Temporal lobe (tissue), 2 donors: ENCODE measurements around a stretch of chr13.

- RAMPAGE, long total RNA, result no peak
Measured at GRCh38 chr13:50126869-50127867, 111.9 kb downstream of the KCNRG start.

DNA sequence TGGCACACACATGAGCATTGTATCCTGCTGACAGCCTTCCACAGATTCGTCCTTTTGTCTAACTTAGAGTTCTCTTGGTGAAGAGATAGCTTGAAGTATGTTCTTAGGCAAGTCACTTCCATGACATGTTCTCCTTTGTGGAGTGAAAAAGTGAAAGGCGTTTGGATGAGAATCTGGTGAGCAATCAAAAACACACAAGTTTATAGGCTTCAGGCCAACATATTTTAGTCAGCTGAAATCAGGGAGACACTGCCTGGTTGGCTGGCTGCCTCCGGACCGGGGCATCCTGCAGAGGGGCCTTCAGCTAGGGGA, 193.1 kb downstream of the KCNRG start:
- RAMPAGE, long total RNA, result no peak

DNA sequence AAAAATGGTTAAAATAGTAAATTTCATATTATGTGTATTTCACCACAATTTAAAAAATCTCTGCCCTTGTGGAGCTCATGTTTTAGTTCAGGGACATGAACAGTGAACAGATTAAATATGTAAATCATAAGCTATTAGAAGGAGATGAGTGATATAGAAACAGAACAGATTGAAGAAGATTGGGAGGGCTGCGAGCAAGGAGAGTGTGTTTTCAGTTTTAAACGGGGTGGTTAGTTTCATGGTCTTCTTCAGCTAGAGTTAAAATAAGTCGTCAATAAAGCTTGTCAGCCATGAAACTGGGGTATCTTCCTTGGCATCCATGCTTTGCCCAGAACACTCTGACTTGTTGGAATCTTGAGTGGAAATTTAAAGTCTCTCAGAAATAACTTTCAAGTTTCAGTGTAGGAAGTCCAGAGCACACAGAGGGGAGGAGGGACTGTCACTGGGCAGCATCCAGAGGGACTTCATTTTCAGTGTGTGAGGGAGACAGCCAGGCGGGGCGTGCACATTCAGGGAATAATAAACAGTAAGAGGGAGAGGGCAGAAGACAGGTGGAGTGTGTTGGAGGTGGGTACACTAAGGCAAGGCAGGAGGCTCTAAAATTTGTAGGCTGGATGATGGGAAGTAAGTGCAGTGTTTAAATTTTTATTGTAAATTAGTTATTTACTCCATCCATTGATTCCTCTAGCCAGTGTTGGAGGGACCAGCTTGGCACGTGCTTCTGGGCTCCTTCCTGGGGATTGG, 355.5 kb downstream of the KCNRG start:
- RAMPAGE, long total RNA, result no peak

- RAMPAGE, long total RNA, result no peak
Measured at GRCh38 chr13:50411407-50411942, 396.2 kb downstream of the KCNRG start.

DNA sequence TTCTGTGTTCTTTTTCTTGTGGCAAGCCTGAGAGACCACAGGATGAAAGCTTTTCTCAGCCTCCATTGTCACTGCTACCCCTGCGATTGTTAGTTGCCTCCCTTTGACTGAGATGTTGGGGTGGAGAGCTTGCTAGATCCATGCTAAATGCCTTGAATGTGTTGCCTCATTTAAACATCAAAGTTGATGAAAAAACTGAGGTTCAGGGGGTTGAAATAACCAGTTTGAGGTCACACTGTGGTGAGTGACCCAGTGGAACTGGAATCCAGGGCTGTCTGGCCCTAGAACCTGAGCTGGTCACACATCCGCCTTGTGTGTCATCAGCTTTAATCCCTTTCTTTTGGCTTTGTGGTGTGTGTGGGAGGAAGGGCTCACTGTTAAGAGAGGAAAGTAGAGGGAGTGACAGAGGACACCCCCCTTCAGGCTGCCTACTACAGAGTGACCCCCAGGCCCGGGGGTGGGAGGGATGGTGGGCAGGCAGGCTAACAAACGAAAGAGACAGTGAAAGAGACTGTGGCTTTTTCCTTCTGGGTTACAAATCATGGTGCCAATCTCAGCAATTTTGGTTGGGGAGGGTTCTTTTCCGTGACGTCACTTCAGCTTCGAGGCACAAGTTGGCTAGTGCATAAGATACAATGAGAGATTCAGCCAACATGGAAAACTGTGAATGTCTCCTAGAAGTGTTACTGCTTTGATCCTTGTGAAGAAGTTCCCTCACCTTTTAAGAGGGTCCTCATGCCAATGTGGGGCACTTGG, 165.0 kb downstream of the DLEU7 start:
- RAMPAGE, long total RNA, result no peak

- RAMPAGE, long total RNA, result no peak
Measured at GRCh38 chr13:50981905-50982371, 72.3 kb downstream of the RNASEH2B start.

- RAMPAGE, long total RNA, result no peak
Measured at GRCh38 chr13:51134690-51135401, 23.8 kb upstream of the C13orf42 start.

DNA sequence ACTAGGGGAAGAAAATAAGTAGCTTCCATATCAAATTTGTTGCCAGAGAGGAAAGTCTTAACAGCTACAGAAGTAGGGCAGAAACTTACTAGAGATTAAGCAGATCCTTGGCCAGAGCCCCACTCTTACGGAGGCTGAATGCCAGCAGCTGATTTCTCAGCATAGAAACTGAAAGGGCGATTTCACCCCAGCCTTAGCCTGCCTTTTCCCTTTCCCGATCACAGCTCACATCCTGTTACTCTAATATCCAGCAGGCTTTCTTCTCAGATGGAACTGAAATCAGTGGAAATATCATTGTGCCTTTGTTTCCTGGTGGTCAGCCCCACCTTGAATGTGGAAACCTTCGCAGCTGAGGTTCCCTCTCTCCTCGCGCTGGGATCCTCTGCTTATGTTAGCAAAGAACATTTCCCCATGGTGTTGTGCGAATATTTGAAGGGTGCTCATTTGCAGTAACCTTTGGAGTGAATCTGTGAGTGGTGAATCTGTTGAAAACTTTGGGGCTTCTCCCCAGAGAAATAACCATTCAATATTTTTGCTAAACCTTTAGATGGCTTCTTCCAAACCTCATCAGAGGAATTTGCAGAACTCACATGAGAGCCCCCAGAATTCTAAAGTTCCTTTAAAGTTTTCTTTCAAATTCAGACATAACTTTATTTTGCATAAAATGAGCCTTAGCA, 8.5 kb downstream of the FAM124A start:
- RAMPAGE, long total RNA, result no peak

DNA sequence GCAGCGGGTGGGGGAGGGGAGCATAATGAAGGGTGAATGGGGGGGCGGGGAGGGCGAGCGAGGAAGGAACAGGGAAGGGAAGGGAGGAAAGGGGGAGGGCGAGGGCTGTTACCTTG, 1.1 kb downstream of the INTS6 start:
- RAMPAGE, long total RNA, result no peak

DNA sequence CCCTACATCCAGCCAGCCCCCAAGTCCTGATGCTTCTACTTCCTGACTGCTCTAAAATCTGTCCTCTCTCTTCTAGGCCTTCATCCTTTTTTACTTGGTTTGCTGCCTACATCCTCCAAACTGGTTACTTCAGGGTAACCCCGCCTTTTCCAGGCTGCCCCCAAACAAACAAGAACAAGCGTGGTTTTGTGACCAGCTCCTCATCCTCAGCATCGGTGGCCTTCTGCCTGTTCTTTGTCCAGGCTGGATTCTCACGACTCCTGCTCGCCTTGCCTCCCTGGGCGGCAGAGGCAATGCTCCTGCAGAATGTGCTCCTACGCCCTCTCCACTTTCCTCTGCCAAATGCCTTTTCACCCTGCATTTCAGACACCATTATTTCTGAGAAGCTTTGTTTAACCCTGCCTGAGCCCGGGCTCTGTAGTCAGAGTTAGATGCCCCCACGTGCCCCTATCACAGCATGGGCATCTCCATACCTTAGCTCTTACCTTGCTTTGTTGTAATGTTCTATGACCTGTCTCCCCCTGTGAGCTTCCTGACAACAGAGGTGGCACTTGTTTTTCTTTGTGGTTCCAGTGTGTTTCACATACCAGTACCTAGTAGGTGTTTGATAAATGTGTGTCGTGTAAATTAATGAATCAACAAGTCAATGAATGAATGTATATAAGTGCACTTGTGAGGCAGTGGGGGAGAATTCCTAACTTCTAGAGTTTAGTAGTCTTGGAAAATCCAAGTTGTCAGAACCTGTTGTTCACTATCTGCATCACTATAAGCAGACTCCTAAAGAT, 61.9 kb downstream of the WDFY2 start:
- RAMPAGE, long total RNA, result no peak

DNA sequence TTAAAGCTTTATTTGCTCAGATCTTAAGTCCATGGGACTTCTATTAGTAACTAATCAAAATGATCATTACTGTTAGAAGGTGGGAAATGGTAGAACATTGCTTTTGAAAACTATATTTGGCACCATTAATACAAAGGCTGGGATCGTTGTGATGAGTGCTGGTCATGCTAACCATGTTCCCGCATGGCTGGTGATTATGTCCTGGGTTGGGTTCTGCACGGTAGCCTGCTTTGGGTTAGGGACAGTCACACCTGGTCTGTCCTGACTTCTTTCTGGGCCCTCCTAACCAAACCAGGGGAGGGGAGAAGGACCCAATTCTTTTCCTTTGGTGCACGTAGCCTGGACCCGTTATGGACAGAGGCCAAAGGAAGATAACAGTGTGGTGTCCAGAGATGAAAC, 51.7 kb downstream of the DHRS12 start:
- RAMPAGE, long total RNA, result no peak

DNA sequence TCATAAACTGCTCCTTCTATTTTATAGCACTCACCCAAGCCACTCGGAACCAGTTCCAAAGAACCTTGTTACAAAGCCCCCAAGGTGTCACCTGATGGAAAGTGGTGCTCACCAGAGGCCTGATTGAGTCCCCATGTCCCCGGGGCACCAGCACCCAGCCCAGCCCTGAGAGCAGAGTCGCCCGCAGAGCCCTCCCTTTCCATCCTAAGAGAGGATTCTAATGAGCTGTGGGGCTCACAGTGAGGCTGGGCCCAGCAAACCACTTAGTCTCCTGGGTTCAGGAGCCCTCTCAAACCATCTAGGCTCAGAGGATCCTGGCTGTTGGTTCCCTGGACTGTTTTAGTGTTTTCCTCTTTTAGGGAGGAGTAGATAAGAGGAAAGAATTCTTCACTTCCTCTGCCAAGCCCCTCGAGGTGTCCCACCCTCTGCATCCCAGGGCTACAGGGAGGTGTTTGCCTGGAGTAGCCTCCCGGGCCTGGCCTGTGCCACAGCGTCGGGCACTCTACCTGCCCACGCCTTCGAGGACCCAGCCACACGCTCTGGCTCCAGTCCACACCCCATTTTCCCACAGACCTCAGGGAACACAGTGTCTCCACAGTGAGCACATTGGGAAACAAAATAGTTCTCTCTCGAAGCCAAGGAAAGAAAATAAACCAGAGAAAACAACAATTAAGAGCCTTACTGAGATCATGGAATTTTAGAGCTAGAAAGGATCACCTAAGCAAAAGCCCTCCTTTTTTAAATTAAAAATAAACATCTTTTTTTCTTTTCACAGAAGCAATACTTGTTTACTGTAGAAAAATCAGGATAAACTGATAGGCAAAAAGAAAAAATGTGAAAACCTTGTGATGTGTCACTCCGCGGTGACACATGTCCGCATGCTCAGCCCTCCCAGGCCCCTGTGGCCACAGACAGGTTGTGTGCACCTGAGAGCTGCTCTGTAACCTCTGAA, 34.3 kb downstream of the DHRS12 start:
- RAMPAGE, long total RNA, result no peak

- RAMPAGE, long total RNA, result no peak
Measured at GRCh38 chr13:51800352-51800956, 3.5 kb downstream of the DHRS12 start.

- RAMPAGE, long total RNA, result no peak
Measured at GRCh38 chr13:51802209-51802724, 1.7 kb downstream of the DHRS12 start.

DNA sequence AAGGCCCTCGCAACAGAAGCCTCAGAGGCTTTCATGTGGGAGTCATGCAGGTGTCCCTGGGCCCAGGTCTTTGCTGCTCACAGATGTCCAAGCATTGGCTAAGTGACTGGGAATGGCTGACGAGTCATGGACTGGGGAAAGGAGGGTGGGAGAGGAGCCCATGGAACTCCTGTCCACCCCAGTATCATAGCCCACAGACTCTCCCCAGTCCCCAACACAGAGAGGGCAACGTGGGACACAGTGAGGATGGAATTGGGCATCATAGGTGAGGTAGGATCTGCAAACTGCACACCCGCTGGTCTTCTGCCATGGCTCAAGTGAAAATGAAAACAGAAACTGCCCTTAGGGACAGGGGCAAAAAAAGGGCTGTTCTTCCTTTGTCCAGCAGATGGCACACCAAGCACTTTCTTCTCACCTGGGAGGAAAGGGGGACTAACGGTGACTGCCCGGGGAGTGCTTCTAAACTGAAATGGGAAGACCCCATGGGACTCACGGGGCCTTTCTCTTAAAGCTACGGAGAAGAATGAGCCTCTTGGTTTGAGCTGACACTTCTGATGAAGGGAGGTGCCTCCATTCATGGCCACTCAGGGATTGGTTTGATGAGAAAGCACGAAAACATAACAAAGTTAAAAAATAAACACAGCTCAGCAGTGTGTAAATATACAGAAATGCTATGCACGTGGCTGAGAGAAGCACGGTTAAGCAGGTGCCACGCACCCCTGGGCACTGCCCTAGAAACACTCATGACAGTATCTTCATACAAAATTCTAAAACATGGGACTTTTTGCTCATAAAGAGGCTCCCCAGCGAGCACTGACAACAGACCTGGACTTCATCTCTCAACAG, 11.2 kb upstream of the DHRS12 start:
- RAMPAGE, long total RNA, result no peak

DNA sequence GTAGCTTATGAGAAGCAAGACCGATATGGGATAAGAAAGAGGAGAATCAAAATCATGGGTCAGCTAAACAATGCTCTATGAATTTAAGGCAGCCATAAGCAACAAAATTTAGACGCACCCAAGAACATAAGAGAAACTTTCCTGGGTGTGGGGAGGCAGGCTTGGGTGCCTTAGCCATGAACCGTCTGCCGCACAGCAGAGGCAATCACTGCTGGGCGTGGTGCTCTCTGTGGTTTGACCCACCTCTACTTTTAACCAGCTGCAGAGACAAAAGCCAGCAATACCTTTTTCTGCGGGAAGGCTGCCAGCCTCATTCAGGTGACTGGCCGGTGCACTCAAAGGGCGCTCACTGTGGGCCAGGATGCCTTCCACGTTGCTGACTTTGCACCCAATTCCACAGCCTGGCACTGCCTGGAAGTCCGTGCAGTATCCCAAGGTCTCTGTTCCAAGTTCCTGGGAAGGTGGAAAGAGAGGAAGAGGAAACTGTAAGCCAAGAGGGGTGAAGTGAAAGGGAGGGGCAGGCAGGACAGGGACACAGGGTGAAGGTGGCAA, 69.1 kb downstream of the ATP7B start:
- RAMPAGE, long total RNA, result no peak

DNA sequence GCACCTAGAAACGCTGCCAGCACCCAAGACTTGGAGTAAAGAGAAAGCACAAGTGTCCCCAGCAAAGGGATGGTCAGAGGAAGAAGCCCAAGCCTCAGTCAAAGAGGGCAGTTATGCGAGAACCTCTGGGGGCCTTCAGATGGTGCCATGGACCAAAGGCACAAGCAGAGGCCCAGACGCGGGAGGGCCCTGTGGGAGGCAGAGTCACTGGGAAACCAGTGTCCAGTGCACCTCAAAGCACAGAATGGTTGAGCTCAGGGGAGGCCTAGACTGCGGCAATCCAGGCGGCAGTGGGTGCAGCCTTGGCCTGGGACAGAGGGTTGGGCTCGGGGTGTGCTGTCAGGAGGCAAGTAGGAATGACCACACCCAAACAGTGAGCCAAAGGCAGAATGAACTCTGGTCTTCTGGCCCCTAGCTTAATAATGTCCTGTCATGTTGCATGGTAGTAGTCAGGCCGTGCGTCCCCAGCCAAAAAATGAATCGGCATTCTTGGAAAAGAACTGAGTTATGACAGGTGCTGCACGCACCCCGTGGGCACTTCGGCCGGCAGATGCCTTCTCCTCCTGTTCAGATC, 56.1 kb downstream of the ATP7B start:
- RAMPAGE, long total RNA, result no peak

DNA sequence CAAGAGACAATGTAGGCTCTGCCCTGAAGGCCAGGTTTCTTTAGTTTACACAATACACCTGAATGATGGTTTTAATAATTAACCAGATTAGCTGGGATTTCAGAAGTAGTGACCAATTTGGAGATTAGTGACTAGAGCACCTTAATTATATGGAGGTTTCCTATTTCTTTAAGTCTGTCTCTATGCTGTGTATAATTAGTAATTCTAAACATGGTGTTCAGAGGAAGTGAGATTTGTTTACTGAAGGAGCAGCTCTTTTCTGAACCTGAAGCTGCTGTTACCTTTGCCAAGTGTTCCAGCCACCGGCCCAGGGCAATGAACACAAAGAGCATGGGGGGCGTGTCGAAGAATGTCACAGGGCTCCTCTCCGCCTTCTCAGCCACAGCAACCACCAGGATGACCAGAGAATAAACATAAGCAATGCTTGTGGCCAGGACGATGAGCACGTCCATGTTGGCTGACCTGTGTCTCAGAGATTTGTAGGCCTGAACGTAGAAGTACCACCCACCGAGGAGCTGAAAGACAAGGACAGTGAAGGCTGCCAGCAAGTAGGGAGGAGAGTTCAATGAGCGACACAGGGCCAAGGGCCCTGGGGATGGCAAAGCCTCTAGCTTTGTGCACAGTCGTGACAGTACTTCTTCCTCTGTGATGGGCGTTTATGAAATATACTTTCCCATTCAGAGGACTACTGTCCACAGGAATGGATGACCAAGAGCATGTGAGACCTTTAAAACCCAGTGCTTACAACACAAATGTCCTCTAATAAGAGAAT, 53.0 kb downstream of the ATP7B start:
- RAMPAGE, long total RNA, result no peak

DNA sequence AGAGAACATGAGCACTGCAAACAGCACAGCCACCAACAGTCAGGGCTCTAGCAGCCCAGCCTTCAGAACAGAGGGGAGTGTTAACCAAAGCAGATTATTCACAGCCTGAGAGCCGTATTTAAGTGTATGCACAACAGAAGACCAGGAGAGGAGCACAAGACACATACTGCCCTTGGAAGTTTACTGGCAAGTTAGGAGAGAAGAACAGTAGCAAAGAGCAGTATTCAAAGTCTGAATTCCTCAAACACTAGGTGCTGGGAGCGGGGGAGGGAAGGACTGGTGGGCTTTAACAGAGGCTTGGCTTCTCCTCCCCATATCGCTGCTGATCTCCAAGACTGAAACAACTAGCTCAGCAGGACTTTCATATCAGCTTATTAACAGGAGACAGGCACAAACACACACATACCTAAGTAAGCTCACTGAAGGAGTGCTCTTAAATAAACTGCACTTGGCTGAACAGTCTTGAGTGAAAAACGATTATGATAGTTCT, 12.2 kb downstream of the ATP7B start:
- RAMPAGE, long total RNA, result no peak

DNA sequence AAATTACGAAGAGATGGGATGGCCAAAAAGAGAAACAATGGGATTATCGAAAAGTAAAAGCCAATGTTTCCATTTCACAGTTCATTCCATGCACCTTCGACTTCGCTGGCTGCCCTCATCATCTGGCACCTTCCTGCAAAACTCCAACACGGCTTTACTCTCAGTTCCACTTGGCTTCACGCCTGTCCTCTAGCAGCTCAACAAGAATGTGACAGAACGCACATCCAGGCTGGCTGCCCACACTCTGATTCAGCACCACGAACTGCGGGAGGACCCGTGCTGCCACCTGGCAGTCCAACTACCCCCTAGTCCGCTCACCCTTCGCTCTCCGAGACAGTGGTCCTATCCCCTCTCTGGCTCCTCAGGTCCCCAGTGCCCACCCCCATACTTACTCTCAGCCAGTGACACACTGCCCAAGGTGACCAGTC, 11.7 kb downstream of the ATP7B start:
- RAMPAGE, long total RNA, result no peak